ENCODE results near the genes RCL1, JAK2 and KDM4C.

DNA sequence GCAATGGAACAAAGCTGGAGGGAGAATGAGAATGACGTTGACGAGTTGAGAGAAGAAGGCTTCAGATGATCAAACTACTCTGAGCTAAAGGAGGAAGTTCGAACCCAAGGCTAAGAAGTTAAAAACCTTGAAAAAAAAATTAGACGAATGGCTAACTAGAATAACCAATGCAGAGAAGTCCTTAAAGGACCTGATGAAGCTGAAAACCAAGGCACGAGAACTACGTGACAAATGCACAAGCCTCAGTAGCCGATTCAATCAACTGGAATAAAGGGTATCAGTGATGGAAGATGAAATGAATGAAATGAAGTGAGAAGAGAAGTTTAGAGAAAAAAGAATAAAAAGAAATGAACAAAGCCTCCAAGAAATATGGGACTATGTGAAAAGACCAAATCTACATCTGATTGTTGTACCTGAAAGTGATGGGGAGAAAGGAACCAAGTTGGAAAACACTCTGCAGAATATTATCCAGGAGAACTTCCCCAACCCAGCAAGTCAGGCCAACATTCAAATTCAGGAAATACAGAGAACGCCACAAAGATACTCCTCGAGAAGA, 42.0 kb downstream of the SLC1A1 start:
- RRBS, result no CpG with 5 or more reads among the region's 9 CpGs

- RRBS, result no CpG with 5 or more reads among the region's 1 CpG
These were observed 1.3 kb upstream of the SPATA6L start for GRCh38 chr9:4667427-4668132.

DNA sequence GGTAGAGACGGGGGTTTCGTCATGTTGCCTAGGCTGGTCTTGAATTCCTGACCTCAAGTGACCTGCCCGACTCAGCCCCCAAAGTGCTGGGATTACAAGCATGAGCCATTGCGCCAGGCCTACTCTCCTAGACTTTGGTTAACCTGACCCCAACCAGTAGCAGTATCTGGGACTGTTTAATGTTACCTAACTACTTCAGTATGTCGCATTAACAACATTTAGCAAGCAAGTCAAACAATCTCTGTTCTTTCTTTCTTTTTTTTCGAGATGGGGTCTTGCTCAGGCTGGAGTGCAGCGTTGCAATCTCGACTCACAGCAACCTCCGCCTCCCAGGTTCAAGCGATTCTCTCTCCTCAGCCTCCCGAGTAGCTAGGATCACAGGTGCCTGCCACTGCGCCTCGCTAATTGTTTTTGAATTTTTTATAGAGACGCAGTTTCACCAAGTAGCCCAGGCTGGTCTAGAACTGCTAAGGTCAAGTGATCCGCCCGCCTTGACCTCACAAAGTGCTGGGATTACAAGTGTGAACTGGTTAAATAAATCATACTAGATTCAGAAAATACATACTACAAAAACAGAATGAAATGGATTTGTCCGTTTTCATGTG, 1.9 kb downstream of the AK3 start:
- RRBS, result no CpG with 5 or more reads among the region's 17 CpGs

- RRBS, result no CpG with 5 or more reads among the region's 17 CpGs
These were observed 22.0 kb upstream of the AK3 start for GRCh38 chr9:4762756-4763609.

GRCh38 chr9:4792842-4793670, at the start of gene RCL1:
RCL1 (plus strand) TSS chr9:4792944.
- RRBS, result 2% methylated on average over 38 of the region's 88 CpGs

GRCh38 chr9:4984707-4985416, at the start of gene JAK2:
JAK2 (plus strand) TSS chr9:4985272.
- RRBS, result 2% methylated on average over 61 of the region's 86 CpGs

- RRBS, result no CpG with 5 or more reads among the region's 4 CpGs
These were observed 1.1 kb downstream of the CD274 start for GRCh38 chr9:5451396-5451977.

DNA sequence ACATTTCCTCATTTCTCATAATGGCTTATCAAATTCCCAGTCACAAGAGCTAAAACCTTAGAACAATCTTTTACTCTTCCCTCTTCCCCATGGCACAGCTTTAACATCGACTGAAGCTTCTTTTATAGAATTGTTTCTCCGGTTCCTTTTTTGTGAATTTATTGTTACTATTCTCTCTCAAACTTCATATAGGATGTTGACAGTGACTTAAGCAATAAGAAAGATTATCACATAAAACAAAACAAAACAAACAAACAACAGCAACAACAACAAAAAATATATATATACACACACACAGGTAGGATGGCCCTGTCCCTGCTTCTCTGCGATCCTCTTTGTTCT, 26.8 kb upstream of the PDCD1LG2 start:
- RRBS, result no CpG with 5 or more reads among the region's 3 CpGs

- RRBS, result no CpG with 5 or more reads among the region's 3 CpGs
These were observed 622 bp upstream of the PDCD1LG2 start for GRCh38 chr9:5509558-5510260.

DNA sequence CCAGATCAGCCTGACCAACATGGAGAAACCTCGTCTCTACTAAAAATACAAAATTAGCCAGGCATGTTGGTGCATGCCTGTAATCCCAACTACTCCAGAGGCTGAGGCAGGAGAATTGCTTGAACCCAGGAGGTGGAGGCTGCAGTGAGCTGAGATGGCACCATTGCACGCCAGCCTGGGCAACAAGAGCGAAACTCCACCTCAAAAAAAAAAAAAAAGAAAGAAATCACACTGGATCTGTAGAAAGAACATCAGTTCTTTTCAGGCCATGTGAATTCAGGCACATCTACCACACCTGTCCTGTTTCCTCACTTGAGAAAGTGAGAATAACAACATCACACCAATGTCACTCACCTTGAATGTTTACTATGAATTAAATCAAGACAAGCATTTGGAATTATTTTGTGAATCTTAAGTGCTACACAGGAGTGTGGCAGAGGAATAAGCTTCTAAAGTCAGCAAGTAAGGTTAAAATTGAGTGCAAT, 2.2 kb upstream of the RIC1 start:
- RRBS, result no CpG with 5 or more reads among the region's 3 CpGs

- RRBS, result no CpG with 5 or more reads among the region's 2 CpGs
These were observed 75.4 kb downstream of the ERMP1 start for GRCh38 chr9:5757345-5758092.

DNA sequence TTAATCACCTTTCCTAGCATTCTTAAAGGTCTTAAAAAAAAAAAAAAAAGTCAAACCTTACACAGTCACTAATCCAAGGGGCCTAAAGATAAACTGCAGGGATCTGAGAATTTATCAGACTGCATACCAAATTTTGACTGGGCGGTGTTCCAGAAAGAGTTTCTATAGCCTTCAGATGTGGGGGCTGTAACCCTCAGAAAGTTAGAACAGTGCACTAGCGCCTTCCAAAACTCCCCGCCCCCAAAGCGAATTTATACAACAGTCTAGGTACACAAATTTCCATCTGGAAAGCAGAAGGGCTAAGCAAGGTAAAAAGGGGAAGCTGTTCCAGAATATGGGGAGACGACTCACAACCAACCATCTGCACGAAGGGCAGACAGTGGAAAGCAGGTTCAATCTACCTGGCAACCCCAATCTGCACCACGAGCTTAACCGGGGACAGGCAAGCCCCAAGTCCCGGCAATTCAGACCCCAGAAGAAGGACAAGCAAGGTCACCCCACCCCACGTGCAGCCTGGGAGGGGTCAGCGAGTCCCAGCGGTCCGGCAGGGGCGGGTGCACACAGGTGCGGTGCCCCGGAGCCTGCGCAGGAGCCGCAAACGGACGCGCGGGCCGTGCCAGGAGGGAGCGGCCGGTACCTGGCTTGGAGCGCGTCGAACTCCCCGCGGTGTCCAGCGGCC, 725 bp downstream of the ERMP1 start:
- RRBS, result 2% methylated on average over 14 of the region's 31 CpGs

GRCh38 chr9:5879538-5879832, 11.2 kb upstream of the MLANA start:
- RRBS, result no CpG with 5 or more reads among the region's 4 CpGs

GRCh38 chr9:6497858-6498609, 85.0 kb downstream of the UHRF2 start:
- RRBS, result no CpG with 5 or more reads among the region's 4 CpGs

DNA sequence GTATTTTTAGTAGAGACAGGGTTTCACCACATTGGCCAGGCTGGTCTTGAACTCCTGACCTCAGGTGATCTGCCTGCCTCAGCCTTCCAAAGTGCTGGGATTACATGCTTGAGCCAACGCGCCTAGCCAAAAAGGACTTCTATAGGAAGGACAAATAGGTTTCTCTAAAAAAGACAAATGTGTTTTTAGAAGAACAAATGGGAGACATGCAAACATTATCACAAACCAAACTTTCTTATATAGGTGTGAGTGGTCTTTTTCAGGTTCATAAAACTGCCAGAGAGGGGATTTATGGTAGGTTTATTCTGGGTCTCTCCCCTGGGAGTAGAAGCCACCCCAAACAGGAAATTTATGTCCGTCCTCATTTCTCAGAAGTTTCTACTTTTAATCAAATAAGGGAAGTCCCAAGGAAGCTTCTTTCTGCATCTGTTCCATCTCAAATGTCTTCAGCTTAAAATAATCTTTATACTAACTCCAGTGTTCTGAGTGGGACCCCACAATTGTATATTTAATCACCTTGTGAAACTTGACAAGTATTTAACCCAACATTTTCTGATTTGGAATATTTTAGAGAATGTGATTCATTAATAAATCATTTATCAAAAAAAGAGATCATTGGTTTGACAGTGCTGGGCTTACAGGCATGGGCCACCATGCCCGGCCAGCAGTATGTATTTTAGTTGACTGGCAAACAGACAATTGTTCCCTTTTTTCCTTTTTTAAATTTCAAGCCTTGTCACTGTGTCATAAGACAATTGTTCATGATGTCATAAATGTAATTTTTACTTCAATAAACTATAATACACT, 44.4 kb upstream of the GLDC start:
- RRBS, result no CpG with 5 or more reads among the region's 4 CpGs

DNA sequence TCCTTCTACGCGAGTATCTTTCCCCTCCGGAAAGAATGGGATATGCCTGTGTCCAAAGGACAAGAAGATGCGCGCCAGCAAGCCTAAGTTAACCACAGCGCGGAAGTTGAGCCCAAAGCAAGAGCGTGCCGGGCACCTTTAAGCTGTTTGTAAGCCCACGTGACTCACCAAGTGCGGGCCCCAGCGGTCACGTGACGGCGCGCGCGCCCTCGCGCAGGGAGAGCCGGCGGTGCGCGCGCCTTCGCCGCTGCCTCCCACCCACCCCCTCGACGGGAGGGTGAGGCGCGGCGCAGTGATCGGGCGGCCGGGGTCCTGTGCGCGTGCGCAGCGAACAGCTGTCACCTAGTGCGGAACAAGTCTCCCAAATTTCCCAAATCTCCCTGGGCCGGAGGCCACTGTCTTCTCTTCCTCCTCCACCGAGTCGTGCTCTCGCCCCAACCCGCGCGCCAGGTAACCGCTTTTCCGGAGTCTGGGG, at the start of gene KDM4C:
Gene KDM4C (plus strand): TSS at position 220 of the 475 bp plus-strand sequence.
- RRBS, result 1% methylated on average over 41 of the region's 49 CpGs

DNA sequence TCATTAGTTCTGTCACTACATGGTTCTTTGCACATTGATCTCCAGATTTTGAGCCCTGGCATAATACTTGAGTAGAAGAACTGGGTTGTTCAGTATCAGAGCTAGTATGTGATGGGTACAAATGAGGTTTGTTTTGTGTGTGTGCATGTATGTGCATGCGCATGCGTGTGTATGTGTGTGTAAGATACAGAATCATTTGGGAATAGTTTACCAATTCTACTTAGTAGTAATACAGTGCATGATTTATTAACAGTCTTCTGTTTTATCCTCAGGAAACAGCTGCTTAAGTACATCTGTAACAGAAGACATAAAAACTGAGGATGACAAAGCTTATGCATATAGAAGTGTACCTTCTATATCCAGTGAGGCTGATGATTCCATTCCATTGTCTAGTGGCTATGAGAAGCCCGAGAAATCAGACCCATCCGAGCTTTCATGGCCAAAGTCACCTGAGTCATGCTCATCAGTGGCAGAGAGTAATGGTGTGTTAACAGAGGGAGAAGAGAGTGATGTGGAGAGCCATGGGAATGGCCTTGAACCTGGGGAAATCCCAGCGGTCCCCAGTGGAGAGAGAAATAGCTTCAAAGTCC, 228.4 kb downstream of the KDM4C start:
- RRBS, result no CpG with 5 or more reads among the region's 5 CpGs

DNA sequence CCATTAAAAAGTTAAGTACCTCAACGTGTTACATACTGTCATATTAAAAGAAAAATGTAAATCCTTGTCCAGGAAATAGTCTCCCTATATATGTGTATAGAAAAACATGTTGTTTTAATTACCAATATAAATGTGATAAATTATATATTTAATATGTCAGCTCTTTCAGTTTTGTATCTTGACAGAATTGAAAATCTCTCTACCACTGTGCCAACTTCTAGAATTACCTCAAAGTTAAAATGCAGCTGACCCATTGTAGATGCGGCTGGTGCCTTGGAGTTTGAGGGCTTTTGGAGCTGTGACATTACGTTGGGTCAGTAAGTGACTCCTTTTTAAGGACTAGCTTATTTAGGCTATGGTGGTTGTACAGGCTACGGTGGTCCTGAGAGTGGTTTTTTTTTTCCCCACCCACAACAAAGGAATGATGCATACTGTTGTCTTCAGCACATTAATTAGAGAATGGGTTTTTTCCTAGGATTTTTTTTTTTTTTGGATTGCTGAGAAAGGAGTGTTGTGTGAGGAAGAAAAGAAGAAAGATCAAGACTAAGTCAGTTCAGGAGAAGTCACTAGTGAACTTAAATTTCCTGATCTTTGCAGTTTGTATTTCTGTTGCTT, 237.0 kb downstream of the KDM4C start:
- RRBS, result no CpG with 5 or more reads among the region's 4 CpGs

GRCh38 chr9:7147168-7147525, 389.4 kb downstream of the KDM4C start:
- RRBS, result no CpG with 5 or more reads among the region's 3 CpGs

- RRBS, result no CpG with 5 or more reads among the region's 5 CpGs
These were observed 415.7 kb downstream of the KDM4C start for GRCh38 chr9:7173217-7174095.

Data from AG08470 (cell line).